ENCODE data around the genes ADGRF3, ABHD1 and PRR30.

GRCh38 chr2:25822109-25823059, 55.9 kb downstream of the ASXL2 start:
- PRO-cap, 6 experiments: peak in 4 of 6 experiments; most common plus-strand start chr2:25822333 (in 4)
- RAMPAGE, long total RNA, 2 experiments: no peak in any of the 2 experiments
- RRBS: no CpG with 5 or more reads among the region's 30 CpGs

DNA sequence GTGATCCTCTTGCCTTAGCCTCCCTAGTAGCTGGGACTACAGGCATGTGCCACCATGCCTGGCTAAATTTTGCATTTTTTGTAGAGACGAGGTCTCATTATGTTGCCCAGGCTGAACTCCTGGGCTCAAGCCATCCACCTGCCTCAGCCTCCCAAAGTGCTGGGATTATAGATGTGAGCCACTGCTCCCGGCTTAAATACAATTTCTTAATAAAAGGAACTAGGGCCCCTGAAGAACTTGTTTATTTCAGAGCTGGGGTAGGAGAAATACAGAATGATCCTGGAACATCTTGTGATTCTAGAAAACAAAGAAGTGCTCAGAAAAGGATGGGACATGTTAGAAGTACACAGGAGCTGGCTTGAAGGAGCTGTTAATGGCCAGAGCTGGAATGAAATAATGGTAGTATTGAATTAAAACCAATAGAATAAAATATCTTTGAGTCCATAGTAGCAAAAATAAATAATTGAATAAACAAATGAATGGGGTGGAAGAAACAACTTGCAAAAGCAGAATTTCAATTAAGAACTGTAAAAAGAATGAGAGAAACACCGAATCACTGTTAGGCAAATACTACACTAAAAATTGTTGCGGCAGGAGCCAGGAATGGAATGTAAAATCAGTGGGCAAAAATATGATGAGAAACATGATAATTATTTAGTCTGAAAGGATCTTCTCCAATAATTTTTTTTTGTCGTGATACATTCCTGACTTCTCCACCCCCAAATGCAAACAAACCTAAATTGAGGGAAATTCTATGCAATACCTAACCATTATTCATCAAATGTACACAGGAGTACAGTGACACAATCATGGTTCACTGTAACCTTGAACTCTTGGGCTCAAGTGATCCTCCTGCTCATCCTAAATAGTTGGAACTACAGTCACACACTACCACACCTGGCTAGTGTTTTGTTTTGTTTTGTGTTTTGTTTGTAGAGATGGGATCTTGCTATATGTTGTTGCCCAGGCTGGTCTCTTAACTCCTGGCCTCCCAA, 46.2 kb downstream of the RAB10 start:
- PRO-cap, 6 experiments: no peak in any of the 6 experiments
- RAMPAGE, long total RNA, 2 experiments: no peak in any of the 2 experiments
- RRBS: no CpG with 5 or more reads among the region's 5 CpGs

GRCh38 chr2:26111549-26112011, 61.3 kb upstream of the GAREM2 start:
- PRO-cap, 6 experiments: no peak in any of the 6 experiments
- RAMPAGE, long total RNA, 2 experiments: no peak in any of the 2 experiments
- RRBS: no CpG with 5 or more reads among the region's 2 CpGs

DNA sequence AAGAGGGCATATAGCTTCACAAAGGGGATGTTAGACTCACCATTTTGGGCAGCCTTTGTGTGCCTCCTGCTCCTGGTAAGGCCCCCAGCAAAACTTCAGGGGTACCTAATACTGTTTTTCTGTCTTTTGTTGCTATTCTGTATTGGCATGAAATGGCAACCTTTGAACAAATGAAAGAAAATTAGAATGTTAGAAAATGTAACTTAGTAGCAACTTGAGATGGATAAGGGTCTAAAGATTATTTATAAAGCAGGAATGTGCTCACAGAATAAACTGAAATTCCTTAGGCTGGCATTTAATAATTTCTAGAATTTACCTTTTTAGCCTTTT, 12.3 kb downstream of the HADHA start:
- PRO-cap, 6 experiments: no peak in any of the 6 experiments
- RAMPAGE, long total RNA, 2 experiments: no peak in any of the 2 experiments

GRCh38 chr2:26243518-26244534, 606 bp downstream of the HADHA start:
- PRO-cap, 6 experiments: peak in 3 of 6 experiments; most common plus-strand start chr2:26244399 (in 2); most common minus-strand start chr2:26244256 (in 1)
- RAMPAGE, long total RNA, 2 experiments: no peak in any of the 2 experiments
- RRBS: 2% methylated on average over 9 of the region's 38 CpGs

DNA sequence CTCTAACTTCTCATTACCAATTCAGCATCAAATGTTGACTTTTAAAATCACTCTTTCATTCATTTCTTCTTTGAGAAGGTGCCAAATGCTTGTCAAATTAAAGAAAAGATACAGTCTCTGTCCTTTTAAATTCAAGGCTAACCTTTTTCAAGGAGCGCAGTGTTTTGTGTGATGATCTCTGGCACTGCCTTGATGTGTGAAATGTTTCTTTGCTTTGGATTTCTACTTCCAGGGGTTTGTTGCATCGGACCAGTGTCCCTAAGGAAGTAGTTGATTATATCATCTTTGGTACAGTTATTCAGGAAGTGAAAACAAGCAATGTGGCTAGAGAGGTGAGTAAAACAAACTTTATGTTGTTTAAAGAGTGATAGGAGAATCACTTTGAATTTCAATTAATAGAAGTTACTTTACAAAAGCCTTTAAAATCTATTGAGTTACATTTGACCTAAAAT, 28.7 kb downstream of the HADHB start:
- PRO-cap, 6 experiments: no peak in any of the 6 experiments
- RAMPAGE, long total RNA, 2 experiments: start-site peak on the plus strand in 1 of 2 experiments, centred at position 282 of the sequence, 586 reads per replicate
- RRBS: no CpG with 5 or more reads among the region's 2 CpGs

- PRO-cap, 6 experiments: no peak in any of the 6 experiments
- RAMPAGE, long total RNA, 2 experiments: no peak in any of the 2 experiments
- RRBS: no CpG with 5 or more reads among the region's 20 CpGs
These were observed 45.6 kb upstream of the SELENOI start for GRCh38 chr2:26300227-26300892.

GRCh38 chr2:26346425-26347281, at the start of gene ADGRF3:
Gene ADGRF3, minus strand, starts transcription at chr2:26346789.
- PRO-cap, 6 experiments: peak in 6 of 6 experiments; most common plus-strand start chr2:26346802 (in 2); most common minus-strand start chr2:26346771 (in 2)
- RAMPAGE, long total RNA, 2 experiments: no peak in any of the 2 experiments
- RRBS: 2% methylated on average over 11 of the region's 37 CpGs

DNA sequence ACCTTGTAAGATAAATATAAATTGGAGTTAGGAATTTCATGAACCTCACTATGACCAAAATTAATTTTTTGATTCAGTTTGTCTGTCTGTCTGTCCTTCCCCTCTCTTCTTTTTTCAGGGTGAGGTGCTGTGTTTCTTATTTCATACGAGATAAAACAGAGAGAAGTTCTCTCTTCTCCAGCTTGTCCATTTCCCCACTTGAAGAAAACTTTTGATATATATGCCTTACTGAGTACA, 11.9 kb upstream of the DRC1 start:
- PRO-cap, 6 experiments: no peak in any of the 6 experiments
- RAMPAGE, long total RNA, 2 experiments: no peak in any of the 2 experiments
- RRBS: no CpG with 5 or more reads among the region's 1 CpG

- PRO-cap, 6 experiments: no peak in any of the 6 experiments
- RAMPAGE, long total RNA, 2 experiments: no peak in any of the 2 experiments
- RRBS: 54% methylated on average over 2 of the region's 8 CpGs
These were observed 35.9 kb downstream of the CIB4 start for GRCh38 chr2:26605212-26605750.

- PRO-cap, 6 experiments: no peak in any of the 6 experiments
- RAMPAGE, long total RNA, 2 experiments: no peak in any of the 2 experiments
- RRBS: 40% methylated on average over 2 of the region's 21 CpGs
These were observed 6.2 kb upstream of the KCNK3 start for GRCh38 chr2:26685957-26687080.

GRCh38 chr2:26792604-26793379, 6.9 kb downstream of the CENPA start:
- PRO-cap, 6 experiments: peak in 1 of 6 experiments; most common plus-strand start chr2:26793025 (in 1); most common minus-strand start chr2:26792872 (in 1)
- RAMPAGE, long total RNA, 2 experiments: start-site peak on the plus strand in 2 of 2 experiments, at chr2:26793111-26793157 at its widest, 37 to 236 reads per replicate
- RRBS: no CpG with 5 or more reads among the region's 9 CpGs

DNA sequence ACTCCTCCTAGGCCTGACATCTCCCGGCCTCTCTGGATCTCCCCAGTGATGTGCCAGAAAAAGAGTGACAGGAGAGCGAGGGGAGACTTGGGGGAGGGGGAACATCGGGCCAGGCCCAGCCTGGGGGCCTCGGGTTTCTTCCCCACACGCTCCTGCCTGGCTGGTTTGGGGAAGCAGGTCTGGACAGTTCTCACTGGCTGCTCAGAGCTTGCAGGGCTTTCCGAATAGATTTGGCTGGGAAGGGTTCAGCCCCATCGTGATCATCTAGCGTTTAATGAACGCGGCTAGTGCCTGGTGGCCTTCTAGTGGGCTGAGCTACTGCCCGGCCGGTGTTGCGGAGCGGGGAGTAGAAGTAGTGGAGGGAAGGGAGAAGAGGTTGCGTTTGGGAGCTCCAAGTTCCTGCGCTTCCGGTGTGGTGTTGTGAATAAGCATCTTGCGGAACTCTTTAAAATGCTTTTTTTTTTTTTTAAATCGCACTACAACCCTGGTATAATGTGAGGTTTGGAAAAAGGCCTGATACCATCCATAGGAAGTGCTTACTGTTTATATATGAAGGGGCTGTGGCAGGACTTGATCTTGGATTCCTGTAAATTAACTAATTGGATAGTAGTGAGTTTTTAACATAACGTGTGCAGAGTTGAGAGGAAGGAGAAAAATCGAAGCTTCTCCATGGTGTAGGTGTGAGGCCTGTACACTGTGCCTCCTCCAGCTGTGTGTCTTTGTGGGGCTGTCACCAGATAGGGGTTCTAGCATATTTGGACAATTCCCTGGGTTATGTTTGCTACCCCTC, 924 bp downstream of the MAPRE3 start:
- PRO-cap, 6 experiments: no peak in any of the 6 experiments
- RAMPAGE, long total RNA, 2 experiments: no peak in any of the 2 experiments
- RRBS: 23% methylated on average over 6 of the region's 21 CpGs

GRCh38 chr2:27023884-27024565, 8.7 kb upstream of the TMEM214 start:
- PRO-cap, 6 experiments: no peak in any of the 6 experiments
- RAMPAGE, long total RNA, 2 experiments: no peak in any of the 2 experiments
- RRBS: 79% methylated on average over 5 of the region's 21 CpGs

DNA sequence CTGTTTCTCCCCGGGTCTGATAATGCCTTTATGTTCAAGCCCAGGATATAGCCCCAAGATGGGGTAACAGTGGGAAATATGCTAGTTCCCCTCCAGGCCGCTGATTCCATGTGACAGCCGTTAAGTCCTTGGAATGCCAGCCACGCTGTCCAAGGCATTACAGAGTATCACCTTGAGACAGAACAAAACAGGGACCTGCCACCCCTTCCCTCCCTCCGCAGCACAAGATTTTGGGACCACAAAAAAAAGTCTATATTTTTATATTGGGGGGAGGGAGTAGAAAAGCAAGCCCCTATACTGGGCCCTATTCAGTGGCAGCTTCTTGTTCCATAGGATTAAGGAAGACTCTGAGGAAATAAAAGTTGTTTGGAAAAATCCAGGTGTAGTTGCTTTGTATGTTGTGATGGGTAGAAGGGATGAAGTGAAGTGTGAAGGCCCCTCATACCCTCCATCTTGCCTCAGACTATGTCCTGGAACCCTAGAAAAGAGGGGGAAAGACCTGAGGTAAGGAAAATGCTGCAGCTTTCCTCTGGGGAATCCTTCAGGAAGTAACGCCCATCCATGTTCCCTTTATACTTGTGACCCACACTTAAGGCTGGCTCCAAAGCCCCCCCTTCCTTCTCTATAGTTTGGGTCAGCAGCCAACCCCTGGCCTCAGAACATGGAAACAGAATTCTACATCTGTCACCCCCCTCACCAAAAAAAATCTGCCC, 1.1 kb downstream of the OST4 start:
- PRO-cap, 6 experiments: no peak in any of the 6 experiments
- RAMPAGE, long total RNA, 2 experiments: no peak in any of the 2 experiments
- RRBS: no CpG with 5 or more reads among the region's 6 CpGs

DNA sequence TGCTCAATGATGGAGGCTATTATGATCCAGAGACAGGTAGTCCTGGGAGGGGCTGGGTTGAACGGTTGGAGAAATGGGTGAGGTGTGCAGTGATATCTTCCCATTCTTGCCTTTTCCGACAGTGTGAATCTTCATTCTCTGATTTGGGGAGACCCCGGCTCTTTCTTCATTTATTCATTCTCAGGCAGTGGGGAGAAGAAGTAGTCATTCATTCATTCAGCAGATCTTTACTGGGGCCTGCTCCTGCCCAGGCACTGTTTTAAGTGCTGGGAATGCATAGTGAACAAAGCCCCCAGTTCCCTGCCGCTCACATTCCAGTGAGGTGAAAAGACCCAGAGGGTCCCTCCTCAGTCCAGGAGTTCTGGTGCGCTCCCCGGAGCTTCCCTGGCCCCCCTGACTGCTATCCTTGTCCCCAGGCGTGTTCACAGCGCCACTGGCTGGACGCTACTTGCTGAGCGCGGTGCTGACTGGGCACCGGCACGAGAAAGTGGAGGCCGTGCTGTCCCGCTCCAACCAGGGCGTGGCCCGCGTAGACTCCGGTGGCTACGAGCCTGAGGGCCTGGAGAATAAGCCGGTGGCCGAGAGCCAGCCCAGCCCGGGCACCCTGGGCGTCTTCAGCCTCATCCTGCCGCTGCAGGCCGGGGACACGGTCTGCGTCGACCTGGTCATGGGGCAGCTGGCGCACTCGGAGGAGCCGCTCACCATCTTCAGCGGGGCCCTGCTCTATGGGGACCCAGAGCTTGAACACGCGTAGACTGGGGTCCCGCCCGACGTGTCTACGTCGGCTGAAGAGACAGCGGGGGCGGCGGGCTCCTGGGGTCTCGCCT, 1.1 kb upstream of the KHK start:
- PRO-cap, 6 experiments: peak in 6 of 6 experiments; most common plus-strand start position 451 of the sequence (in 5)
- RAMPAGE, long total RNA, 2 experiments: no peak in any of the 2 experiments
- RRBS: 1% methylated on average over 16 of the region's 44 CpGs

DNA sequence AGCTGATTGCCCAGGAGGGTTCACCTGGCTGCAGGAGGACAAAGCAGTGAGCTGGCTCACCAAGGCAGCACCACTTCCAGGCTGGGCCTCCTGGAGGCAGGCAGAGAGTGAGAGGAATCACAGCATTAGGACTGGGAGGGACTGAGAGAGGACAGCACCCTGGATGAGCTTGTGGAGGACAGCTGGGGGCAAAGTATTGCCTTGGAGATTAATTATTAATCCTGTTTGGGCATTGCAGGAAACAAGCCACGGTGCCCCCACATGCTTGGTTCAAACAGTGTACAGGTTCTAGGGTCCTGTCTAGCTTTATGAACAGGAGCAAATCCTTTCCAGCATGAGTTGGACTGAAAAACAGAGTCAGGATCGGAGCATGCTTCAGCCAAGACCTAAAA, 7.3 kb downstream of the KHK start:
- PRO-cap, 6 experiments: no peak in any of the 6 experiments
- RAMPAGE, long total RNA, 2 experiments: no peak in any of the 2 experiments
- RRBS: no CpG with 5 or more reads among the region's 2 CpGs

GRCh38 chr2:27123239-27123992, at the start of gene ABHD1:
Gene ABHD1, plus strand, starts transcription at chr2:27123815.
- PRO-cap, 6 experiments: peak in 6 of 6 experiments; most common plus-strand start chr2:27123852 (in 6); most common minus-strand start chr2:27123765 (in 6)
- RAMPAGE, long total RNA, 2 experiments: start-site peak on the plus strand in 1 of 2 experiments, at chr2:27123825-27123852 at its widest, 21 reads per replicate
- RRBS: 3% methylated on average over 13 of the region's 43 CpGs

DNA sequence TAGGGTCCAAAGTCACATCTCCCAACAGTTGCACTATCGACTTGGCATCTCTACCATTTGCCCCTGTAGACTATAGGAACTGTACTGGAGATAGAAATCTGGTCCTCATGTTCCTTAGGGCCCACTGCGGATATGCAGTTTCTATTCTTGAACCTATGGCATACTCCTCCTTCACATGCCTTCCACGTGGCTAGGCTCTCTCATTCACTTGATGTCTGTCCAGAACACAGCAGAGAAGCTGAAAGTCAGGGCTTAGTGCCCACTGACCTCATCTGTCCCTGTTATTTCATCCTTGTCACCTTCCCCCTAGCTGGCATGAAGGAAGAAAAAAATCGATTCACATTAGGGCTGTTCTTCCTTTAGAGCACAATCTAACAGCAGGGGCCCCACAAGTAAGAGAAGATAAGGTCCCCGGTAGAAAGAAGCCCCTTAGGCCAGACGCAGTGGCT, 2.8 kb downstream of the ABHD1 start:
- PRO-cap, 6 experiments: no peak in any of the 6 experiments
- RAMPAGE, long total RNA, 2 experiments: no peak in any of the 2 experiments
- RRBS: no CpG with 5 or more reads among the region's 6 CpGs

GRCh38 chr2:27139273-27139804, at the start of gene PRR30:
Gene PRR30, minus strand, starts transcription at chr2:27139410.
- PRO-cap, 6 experiments: no peak in any of the 6 experiments
- RAMPAGE, long total RNA, 2 experiments: no peak in any of the 2 experiments
- RRBS: no CpG with 5 or more reads among the region's 4 CpGs

Measured in heart left ventricle (tissue), 7 donors.